ENCODE measurements around the genes ZNF32, ZNF22 and AGAP4.

DNA sequence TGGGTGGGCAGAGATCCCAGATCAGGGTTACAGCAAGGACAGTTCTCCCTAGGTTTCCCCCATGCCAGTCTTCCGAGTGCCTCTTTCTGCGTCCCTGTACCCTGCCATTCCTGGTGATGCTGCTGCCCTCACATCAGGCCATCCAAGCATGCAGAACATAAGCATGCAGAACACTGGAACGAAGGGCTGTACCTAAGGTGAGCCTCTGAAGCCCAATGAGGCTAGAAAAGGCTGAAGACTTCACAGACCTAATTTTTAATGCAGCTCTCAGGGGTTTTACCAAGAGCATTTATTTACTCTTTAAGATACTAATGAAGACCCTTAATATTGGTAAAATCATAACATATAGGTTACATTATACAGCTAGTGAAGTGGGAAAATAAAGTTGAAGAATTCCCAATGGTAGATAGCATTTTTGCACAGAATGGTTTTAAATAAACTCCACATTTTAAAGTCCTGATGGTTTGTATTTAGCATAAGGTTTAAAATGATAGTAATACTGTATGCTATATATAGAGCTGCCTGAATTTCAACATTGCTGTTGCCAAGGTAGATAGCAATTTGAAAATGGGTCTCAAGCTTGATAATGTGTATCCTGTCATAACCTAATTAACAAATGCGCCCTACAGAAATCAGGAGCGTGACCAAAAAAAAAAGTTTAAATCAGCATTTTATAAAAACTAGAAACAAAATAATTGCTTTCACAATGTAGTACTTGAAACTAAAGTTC lies 13.7 kb downstream of the FXYD4 start:
- PRO-cap, result no peak
- RAMPAGE, long total RNA, result no peak

DNA sequence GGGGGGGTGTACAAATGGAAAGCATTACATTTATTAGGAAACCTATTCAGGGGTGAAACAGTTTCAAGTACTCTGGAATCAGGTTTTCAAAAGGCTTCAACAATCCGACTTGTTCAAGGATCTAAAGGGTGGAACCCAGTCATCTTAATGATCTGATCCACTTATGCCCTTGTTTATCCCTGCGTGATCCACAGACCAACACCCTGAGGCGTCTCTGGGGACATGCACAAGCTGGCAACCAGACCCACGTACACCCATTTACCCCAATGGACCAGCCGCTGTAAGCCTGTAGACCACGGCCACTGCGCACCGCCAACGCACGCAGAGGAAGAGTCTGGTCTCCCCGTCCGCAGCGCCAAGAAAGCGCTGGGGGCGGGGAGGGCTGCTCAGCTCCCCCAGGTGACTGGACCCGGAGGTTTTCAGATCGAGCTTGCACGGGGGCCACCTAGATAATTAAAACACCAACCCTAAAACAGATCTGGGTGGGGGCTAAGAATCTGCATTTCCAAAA lies 13.3 kb downstream of the HNRNPF start:
- PRO-cap, result no peak
- RAMPAGE, long total RNA, result no peak

GRCh38 chr10:43404646-43405051 lies 4.3 kb downstream of the HNRNPF start:
- PRO-cap, result no peak
- RAMPAGE, long total RNA, result no peak

- PRO-cap, result no peak
- RAMPAGE, long total RNA, result no peak
These were observed at the start of gene ZNF32 for GRCh38 chr10:43648555-43649521. Gene ZNF32, minus strand, starts transcription at chr10:43648881.

DNA sequence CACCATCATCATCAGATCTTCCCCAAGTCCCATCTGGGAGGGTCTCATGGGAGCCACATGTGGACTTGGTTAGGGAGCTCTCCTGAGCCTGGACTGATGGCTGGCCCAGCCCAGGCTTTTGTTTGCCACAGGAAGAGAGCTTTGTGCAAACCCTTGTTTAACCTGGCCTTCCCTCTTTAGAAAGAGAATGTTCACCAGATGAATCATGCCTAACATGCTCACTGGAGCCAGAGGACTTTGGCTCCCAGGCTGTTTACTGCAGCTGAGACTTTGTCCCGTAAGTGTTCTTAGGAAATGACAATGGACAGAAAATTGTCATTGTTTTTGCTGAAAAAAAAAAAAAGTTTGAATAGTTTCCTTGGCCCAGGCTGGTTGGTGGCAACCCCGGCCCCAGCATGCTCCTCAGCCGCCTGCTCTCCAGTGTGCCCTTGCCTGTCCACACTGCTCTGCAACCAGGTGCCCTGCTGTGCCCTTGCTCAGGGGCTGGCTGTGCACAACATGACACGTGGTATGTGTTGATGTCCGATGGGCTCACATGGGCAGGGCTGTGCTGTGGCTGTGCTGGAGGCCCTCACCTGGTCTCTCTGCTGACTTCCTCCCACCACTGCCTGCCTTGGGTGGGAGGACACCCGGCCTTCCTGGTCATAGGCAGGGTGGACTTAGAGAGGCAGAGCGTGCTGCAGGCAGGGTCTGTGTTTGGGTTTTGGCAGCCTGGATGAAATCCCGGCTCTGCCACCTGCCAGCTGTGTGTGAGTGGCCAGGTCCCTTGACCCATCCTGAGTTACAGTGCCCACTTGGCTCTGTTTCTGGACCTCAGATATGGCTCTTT lies 215.4 kb upstream of the ZNF32 start:
- PRO-cap, result no peak
- RAMPAGE, long total RNA, result no peak

DNA sequence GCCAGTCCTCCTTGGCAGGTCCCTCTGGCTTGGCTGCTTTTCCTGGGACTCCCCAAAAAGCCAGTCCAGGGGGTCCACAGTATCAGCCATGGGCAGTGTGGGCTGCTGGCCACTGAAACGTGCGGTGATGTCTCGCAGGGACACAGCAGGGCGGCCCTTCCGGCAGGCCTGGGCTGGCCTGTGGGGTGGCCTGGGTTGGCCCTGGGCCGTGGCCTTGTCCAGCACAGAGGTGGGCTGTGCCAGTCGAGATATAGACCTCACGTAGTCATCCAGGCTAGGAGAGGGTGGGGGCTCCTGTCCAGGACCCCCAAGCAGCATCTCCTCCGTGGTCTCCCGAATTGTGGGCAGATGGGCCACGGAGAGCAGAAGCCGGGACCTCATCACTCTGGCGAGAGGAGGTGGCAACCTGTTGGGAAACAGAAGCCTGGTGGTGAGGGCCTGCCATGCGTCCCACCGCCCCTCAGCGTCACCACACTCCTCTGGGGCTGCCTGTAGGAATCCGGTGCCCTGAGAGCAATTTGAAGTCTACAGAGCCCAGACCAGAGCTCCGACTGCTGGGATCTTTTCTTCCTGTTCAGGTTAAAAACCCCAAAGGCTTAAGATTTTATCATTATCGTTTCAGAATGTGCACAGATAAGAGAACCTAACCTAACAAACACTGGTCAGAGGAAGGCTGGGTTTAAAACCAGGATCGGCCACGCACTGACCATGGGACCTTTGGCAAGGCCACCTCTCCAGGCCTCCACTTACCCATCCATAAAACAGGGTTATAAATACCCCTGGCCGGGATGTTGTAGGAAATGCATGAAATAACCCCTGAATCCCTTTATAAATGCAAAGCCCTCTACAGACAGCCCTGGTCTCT lies 727 bp downstream of the DEPP1 start:
- PRO-cap, result no peak
- RAMPAGE, long total RNA, result no peak

DNA sequence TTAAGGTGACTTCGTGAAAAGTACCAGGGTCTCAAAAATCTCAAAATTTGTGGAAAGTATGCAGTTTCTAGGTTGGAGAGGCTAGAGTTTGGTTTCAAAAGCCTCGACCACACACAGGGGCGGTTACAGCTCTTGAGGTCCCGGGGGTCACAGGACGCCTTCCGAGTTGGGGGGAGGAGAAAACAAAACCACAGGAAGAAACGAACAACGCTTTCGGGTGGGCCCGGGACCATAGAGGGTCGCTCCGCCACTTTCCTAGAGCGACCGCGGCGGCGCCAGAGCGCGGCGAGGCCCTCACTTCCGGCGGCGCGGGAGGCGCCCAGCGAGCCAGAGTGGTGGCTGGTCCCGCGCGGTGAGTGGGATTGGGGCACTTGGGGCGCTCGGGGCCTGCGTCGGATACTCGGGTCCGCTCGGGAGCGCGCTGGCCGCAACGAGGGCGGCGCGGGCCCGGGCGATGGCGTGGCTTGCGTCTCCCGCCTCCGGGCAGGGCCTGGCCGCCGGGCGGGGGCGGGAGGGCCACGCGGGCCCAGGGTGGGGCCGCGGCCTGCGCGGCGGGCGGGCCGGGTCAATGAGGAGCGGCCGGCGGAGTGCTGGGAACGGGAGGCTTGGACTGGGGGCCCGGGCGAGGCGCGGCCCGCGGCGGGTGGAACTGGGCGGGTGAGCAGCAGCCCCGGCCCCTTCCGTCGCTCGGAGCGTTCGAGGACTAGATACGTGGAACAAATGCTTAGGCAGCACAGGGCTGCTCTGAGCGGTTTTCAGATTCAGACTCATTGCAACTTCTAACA lies at the start of gene ZNF22:
TSS of gene ZNF22 (plus strand) at position 297 of the 785 bp plus-strand sequence.
- PRO-cap, result bidirectional peak, plus-strand start at position 297 of the sequence, minus-strand start at position 153 of the sequence
- RAMPAGE, long total RNA, result start-site peak on the plus strand centred at position 315 of the sequence, 31 bp wide, 1,175 and 300 reads in 2 replicates

DNA sequence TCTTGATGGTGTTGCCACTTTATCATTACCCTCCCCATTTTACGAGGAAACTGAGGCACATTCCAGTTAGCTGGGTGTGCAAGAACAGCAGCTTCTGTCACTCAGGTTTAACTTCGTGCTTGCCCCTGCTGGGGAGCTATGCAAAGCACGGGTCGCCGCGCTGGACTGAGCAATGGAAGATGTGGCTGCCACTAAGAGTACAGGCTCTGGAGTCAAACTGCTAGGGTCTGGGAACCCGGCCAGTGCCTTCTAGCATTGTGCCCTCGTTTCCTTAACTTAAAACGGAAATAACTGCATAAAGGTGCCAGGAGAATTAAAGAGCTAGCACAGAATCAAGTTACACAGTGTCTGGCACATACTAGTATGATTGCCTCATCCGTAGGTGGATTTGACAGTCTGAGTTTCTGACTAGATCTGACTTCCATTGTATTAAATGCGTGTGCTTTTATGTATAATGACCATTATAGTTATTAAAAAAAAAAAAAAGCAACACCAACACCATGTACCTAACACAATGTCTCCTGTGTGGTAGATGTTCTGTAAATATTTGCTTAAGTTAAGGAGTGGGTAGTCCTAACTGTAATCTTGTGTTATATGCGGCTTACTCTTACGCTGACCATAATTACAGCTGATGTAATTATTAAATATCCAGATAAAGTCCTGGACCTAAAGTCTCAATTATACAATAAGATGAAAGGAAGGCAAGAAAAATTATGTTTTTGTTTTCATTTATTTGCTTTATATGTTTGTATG lies 865 bp downstream of the ZNF22 start:
- PRO-cap, result unidirectional peak, minus-strand start at position 167 of the sequence
- RAMPAGE, long total RNA, result no peak

GRCh38 chr10:45380854-45381370 lies 6.9 kb downstream of the ALOX5 start:
- PRO-cap, result no peak
- RAMPAGE, long total RNA, result no peak

DNA sequence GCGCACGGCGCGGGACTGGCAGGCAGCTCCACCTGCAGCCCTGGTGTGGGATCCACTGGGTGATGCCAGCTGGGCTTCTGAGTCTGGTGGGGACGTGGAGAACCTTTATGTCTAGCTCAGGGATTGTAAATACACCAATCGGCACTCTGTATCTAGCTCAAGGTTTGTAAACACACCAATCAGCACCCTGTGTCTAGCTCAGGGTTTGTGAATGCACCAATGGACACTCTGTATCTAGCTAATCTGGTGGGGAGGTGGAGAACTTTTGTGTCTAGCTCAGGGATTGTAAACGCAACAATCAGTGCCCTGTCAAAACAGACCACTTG lies 65.9 kb upstream of the MARCHF8 start:
- PRO-cap, result no peak
- RAMPAGE, long total RNA, result no peak

- PRO-cap, result no peak
- RAMPAGE, long total RNA, result no peak
These were observed 46.7 kb downstream of the ZFAND4 start for GRCh38 chr10:45625964-45626255.

DNA sequence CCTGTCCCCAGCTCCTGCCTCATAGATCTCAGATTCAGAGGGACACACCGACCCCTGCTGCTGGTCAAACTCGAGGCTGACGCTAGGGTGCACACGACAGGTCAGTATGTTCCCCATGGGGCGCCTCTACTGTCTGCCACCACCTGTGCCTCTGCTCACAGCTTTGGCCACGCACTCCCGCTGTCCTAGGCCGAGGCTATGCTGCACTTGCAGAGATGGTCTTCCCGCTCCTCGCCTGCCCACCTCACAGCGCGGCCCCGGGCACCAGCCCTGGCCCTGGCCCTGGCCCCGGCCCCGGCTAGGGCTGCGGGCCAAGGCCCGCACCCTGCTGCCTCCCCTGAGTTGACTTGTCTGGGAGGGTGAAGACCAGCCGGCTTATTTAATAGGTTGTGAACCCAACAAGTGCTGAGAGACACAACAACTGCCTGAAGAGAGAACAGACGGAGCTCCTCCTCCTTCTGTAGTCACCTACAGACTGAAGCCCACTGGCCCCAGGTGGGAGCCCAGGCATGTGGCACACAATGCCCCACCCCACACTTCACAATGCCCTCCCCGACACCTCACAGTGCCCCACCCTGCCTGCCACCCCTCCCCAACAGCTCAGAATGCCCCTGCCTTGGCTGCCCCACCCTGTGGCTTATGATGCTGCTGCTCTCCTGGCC lies at the start of gene AGAP4:
TSS of gene AGAP4 (minus strand) at position 270 of the 662 bp plus-strand sequence.
- PRO-cap, result no peak
- RAMPAGE, long total RNA, result no peak

DNA sequence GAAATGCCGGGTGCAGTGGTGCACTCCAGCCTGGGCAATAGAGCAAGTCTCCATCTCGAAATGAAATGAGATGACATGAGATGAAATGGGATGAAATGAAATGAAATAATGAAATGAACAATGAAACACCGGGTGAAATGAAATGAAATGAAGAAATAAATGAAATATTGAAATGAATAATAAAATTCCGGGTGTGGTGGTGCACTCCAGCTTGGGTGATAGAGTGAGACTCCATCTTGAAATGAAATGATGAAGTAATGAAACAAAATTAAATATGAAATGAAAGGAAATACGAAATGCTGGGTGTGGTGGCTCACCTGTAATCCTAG lies 21.4 kb downstream of the TIMM23 start:
- PRO-cap, result no peak
- RAMPAGE, long total RNA, result no peak

- PRO-cap, result no peak
- RAMPAGE, long total RNA, result no peak
These were observed 20.0 kb downstream of the NCOA4 start for GRCh38 chr10:46009989-46011243.

GRCh38 chr10:46106111-46107368 lies 60.5 kb upstream of the MSMB start:
- PRO-cap, result bidirectional peak, plus-strand start at chr10:46106799, minus-strand start at chr10:46106595
- RAMPAGE, long total RNA, result no peak

DNA sequence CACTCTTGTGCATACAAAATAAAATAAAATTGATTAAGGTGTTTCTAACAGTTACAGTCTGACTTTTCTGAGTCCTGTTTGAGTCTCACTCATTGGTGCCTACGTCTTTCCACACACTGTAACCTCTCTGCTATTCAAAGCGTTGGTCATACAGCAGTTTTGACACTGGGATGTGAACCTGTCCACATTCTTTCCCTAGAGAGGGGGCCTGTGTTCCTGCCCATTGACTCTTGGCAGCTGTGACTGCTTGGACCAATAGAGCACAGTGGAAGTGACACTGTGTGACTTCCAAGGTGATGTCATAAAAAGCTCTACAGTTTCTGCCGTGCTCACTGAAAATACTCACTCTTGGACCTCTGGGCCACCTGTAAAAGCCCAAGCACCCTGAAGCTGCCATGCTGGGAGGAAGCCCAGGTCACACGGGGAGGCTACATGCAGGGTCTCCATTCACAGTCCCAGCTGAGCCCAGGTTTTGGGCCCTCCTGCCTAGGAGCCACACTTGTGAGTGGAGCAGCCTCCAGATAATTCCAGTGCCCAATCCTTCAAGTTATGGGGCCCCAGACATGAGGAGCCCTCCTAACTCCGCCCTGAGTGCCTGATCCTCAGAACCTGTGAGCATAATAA lies 737 bp upstream of the ANTXRL start:
- PRO-cap, result no peak
- RAMPAGE, long total RNA, result no peak

GRCh38 chr10:46309074-46309389 lies 22.2 kb downstream of the ANTXRL start:
- PRO-cap, result no peak
- RAMPAGE, long total RNA, result no peak

- PRO-cap, result no peak
- RAMPAGE, long total RNA, result no peak
These were observed 32.2 kb downstream of the GPRIN2 start for GRCh38 chr10:46524096-46524864.

DNA sequence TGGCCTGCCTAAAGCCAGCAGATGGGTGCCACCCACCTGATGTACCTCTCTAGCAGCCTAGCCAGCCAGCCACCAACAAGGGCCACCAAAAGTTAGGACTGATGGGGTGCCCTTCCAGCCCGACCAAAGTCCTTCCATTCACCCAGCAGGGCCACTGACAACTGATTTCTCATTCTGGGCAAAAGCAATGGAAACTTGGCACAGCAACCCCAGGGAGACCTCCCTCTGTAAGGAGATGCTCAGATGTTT lies 13.7 kb downstream of the GPRIN2 start:
- PRO-cap, result no peak
- RAMPAGE, long total RNA, result no peak

DNA sequence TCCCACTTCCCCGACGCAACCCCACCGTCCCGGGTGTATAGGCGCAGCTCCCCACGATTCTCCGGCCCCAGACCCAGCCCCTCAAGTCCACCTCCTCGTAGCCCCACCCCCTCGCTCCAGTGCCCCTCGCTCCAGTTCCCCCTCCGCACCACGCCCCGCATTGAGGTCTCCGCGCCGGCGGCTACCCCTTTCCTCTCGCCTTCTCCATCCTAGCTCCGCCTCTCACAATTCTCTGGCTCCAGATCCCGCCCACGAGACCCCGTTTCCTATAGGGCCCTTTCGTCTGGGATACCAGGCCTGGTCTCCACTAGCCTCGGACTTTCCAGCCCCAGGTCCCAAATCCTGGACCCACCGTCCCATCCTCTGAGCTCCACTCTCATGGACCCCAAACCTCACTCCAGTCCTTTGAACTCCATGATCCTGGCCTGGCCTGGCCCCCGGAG lies 471 bp upstream of the GPRIN2 start:
- PRO-cap, result no peak
- RAMPAGE, long total RNA, result no peak